Metanephros (tissue), 2 donors: ENCODE measurements around the genes PROK2 and PDZRN3.

GRCh38 chr3:71753955-71754175, 210 bp downstream of the GPR27 start:
- RAMPAGE, long total RNA = no peak

GRCh38 chr3:71784615-71785715, at the start of gene PROK2:
TSS of gene PROK2 (minus strand) at chr3:71785148.
- RAMPAGE, long total RNA = no peak

DNA sequence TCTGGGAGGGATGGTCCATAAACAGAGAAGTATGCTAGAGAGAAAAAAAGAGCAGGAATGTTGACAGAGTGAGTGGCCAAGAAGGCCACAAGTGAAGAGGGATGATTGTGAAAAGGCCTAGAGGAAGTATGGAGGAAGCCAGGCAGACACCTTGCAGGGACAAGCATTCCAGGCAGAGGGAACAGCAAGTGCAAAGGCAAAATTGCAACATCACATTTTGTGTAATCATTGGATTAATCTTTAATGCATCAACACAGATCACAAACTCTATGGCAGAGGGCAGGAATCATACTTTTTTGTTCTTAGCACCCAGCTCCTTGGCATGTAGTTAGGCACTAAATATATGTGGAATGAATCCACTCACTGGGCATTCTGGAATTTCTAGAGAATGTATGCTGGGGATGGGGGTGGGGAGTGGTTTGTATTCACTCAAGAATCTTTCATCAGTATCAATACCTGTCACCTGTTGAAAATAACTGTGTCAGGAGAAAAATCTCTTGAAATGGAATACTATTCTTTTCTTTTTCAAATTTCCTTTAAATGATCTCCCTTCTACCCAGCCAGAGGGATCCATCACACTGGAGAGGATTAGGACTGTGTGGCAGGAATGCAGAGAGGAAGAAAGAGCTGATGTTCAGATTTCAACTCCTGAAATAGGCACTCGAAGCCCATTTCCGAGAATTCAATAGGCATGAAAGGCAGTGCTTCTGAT, 312.2 kb upstream of the PROK2 start:
- RAMPAGE, long total RNA = no peak

DNA sequence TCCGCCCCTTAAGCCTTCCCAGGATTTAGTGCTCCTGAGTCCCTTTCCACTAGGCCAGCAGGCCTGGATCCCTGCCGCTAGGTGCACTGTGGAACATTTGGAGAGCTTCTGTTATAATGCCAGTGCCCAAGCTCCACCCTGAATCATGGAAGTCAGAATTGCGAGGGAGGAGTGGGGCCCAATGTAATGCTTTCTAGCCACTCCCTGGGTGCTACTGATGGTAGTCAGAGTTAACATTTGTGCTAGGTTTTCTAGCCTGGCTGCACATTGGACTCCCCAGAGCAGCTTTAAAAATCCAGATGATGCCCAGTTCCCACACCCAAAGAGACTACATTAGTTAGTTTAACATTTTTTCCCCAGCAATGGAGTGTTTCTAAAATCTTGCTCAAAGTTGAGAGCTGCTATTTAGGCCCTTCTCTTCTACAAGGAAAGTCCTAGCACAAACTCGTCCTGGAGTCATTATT, 366.6 kb upstream of the PROK2 start:
- RAMPAGE, long total RNA = no peak

- RAMPAGE, long total RNA = no peak
These were observed 367.7 kb upstream of the PROK2 start for GRCh38 chr3:72152503-72153226.

DNA sequence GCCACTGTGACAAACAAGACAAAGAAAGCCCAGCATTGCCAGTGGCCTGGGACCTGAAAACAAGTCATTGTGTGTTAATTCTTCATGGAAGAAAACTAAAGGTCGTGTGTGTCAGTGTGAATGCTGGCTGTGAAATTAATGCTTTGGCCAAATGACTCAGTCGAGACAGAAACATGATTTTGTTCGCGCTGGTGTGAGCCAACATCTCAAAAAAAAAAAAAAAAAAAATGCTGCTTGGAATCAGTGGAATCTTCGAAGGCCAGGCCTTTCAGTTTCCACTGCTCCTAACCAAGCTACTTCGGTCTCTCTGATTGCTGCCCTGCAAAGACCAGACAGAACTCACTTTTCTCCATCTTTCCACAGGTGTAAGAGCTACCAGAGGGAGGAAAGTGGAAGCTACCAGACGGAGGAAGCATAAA, 386.6 kb upstream of the PROK2 start:
- RAMPAGE, long total RNA = no peak

DNA sequence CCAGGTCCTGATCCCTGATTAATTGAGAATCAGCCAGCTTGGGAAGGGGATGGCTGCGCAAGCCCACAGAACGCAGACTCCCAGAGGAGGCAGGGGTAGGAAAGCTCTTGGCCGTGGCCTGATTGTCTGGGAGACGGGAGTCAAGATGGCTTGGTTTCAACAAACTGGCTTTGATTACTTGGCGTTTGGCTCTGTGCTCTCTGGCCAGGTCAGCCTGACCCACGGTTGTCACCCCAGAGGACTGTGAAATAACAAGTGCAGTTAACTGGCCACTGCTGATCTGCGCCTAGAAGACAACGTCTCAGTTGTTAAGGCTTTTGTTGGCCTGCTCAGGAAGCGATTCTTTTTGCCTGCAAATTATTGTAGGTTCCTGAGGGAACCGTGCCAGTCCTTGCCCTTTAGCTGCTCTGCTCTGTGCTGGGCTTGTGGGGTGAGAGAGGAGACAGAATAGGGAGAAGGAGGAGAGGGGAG, 387.1 kb upstream of the PROK2 start:
- RAMPAGE, long total RNA = no peak

DNA sequence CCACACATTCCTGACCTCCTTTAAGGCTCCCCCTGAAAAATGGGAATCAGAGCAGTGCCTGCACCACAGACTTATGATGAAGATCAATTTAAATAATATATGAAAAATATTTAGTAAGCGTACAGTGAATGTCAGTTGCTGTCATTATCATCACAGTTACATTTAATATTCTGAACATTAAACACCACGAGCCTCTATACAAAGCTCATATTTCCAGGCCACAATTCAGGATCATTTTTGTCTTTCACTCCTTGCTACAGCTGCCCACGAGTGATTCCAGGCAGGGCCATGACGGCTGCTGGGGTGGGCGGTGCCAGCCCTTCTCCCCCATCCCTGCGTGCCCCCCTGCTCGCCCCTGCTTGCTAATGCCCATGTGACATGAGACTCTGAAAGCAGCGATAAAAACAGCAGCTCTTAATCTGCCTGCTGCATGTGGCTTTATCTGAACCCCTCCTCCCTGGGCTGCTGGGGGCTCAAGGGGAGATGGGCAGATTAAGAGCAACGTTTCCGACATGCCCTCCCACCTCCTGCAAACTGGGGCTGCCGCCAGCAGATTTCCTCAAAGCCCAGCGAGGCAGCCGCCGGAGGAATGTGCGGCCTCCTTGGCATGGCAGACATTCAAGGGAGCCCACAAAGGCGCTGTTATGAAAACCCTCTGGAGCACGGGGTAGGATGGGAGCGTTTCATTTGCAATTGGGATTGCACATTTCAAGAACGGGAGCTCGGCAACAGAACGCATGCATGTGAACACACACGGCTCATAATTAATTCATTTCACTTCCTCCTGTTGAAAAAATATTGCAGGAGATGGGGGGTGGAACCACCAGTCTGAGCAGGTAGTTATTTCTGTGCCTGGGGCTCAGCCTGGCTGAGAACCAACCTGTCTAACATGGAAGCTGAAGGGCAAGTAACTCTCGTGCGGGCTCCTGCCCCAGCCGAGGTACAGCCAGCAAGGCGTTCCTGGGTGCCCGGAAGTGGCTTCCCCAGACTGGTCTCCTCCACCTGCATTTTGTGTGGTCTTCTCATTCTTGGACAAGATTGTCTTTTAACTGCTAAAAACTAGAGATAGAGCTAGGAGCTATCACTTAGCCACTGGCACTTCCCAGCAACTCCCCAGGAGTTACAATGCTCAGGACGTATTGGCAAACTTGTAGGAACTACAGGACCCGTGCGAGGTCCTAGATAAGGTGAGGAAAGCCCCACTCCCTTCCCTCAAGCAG, 504.2 kb upstream of the PROK2 start:
- RAMPAGE, long total RNA = no peak

DNA sequence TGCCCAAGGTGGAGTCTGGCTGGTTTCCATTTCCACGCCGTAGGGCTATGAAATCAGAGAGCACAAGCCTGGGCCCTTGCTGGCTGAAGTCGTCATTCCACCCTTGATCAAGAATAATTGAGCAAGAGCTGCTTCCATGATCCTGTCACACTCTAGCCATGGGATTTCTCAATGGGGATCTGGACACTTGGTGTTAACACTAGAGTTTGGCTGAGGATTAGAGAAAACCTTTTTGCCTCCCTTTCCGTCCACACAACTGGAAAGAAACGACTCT, 475.0 kb downstream of the SHQ1 start:
- RAMPAGE, long total RNA = no peak

DNA sequence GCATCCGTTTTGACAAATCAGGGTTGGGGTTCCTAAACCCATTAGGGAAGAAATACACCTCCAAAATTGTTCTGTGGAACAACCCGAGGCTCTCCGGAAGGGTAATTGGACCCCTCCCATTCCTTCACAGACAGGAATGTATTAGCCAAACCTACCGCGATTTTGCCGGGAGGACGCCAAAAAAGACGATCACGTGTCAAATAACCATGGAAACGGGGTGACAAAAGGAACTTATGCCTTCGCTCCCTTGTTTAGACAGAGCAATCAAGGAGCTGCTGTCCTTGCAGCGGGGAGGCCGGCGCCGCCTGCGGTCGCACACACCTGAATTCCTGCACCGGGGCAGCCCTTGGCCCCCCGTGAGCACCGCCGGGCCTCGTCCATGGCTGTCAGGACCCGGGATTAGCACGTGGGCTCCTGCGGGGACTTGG, 193.2 kb downstream of the SHQ1 start:
- RAMPAGE, long total RNA = no peak

DNA sequence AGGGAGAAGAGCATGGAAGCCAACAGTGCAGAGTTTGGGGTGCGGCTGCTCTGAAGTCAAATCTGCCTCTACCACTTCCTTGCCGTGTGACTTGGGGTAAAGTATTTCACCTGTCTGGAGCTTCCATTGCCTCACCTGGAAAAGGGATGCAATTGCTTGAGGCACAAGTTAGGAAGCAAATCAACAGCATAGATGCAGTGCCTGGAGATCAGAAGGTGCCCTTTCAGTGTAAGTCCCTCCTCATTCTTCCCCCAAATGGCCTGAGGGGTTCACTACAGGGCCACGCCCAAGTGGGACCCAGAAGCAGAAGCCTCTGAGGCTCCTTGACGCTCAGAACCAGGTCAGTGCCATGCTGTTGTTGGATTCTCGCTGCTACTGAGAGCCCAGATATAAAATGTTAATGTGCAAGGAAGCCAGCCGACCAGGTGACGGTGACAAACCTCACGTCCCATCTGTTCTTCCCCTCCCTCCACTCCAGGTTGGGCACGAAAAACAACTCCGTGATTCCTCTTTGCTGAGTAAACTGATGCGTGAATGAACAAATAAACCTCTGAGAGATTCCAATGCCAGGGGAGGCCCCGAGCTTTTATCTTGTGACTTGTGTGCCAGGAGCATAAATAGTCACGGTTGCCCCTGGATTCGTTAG, 119.6 kb downstream of the SHQ1 start:
- RAMPAGE, long total RNA = no peak

GRCh38 chr3:72979478-72980137, 17.0 kb upstream of the PPP4R2 start:
- RAMPAGE, long total RNA = no peak

DNA sequence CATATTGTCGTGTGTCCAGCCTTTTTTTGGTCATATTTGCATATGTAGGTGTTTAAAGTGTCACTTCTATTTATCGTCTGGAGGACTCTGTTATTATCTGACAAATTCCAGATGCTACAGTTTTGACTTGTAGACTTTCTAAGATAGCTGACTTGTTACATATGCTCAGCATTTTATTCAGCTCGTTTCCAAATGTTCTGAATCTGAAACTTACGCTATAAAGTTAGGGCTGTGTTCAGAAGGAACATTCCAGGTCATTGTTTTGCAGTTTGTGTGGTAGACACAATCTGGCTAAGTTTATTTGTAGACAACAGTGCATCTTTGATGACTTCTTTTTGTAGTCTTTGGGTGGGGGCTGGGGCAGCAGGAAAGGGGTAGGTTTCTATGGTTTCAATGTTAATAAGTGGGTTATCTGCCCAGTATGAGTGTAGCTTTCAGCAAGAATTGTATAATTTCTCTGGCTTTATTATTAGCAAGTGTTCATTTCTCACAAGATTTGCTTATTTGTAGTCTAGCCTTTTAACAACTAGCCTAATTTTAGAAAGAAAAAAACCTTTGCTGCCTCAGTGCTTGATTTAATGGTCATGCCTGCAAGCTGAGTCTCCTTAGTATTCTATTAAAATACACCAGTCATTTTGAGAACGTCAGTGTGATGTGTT, 2.1 kb downstream of the PPP4R2 start:
- RAMPAGE, long total RNA = no peak

DNA sequence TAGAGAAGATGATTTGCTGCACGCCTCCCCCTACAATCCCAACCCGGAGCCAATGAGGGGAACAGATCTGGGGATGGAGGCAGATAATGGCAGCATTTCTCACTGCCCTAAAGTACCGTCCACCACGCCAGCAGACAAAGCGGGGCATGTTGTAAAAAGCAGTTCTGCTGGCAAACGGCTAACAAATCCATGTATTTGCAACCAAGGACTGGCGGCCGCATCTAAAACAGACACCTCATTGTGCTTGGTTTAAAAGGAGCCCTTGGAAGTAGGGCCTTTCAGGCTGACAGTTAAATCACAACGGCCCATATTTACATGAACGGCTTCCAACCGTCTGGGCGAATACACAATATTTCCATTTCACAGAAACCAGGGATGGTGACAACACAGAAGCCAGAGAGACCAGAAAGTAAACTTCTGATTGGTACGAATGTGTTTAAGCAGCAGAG, 113.2 kb downstream of the PDZRN3 start:
- RAMPAGE, long total RNA = no peak

- RAMPAGE, long total RNA = no peak
These were observed 102.9 kb downstream of the PDZRN3 start for GRCh38 chr3:73521822-73522236.

- RAMPAGE, long total RNA = no peak
These were observed at the start of gene PDZRN3 for GRCh38 chr3:73624854-73625337. TSS of gene PDZRN3 (minus strand) at chr3:73624941.

GRCh38 chr3:73727016-73727458, 102.3 kb upstream of the PDZRN3 start:
- RAMPAGE, long total RNA = no peak

DNA sequence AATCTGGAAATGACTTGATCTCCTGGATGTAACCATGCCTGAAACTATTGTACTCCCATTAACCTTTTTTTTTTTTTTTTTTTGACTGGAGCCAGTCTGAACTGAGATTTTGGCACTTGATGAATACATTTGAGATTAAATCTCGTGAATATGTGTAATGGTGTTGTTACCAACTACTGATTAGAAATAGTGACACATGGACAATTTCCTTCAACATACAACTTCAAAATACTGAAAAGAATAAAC, 494.0 kb downstream of the CNTN3 start:
- RAMPAGE, long total RNA = no peak

DNA sequence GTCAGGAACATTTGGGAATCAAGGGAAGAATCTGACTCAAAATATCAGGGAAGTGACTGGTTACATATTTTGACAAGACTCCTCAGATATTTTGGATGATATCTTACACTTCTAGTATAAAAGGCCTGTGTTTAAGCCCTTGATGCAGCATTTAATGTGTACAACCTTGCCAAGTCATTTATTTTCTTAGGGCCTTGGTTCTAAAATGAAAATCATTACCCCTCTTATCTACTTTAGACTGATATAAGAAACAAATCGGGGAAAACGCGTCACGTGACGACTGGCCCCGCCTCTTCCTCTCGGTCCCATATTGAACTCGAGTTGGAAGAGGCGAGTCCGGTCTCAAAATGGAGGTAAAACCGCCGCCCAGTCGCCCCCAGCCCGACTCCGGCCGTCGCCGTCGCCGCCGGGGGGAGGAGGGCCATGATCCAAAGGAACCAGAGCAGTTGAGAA, 449.9 kb upstream of the FRG2C start:
- RAMPAGE, long total RNA = start-site peak on the plus strand centred at position 341 of the sequence, 12 bp wide, 319 and 179 reads in 2 replicates

DNA sequence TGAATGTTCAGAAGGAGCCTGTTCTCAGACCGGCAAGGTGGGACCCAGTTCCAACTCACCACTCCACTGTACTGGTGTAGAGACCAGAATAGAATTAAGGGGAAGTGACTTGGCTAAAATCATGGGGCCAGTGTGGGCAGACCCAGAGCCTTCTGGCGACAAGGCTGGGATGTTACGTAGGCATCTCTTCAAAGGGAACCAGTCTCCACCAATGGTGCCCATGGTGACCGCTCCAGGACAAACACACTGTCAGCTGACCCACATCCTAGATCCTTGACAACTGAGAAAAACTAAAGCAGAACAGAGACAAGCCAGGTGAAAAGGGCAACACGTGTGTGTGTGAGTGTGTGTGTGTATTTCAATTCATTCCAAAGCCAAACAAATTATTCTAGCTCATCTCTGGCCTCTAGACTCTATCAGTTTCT, 321.7 kb upstream of the FRG2C start:
- RAMPAGE, long total RNA = no peak